Trachea (tissue), 1 donor: ENCODE results near the genes ABHD14B, RPL29 and PPM1M.

GRCh38 chr3:50583459-50584357 is 14.4 kb downstream of the HEMK1 start:
- PRO-cap, result no peak

- PRO-cap, result unidirectional peak, plus-strand start at chr3:50616192
Measured at GRCh38 chr3:50616016-50616355, 965 bp upstream of the MAPKAPK3 start.

DNA sequence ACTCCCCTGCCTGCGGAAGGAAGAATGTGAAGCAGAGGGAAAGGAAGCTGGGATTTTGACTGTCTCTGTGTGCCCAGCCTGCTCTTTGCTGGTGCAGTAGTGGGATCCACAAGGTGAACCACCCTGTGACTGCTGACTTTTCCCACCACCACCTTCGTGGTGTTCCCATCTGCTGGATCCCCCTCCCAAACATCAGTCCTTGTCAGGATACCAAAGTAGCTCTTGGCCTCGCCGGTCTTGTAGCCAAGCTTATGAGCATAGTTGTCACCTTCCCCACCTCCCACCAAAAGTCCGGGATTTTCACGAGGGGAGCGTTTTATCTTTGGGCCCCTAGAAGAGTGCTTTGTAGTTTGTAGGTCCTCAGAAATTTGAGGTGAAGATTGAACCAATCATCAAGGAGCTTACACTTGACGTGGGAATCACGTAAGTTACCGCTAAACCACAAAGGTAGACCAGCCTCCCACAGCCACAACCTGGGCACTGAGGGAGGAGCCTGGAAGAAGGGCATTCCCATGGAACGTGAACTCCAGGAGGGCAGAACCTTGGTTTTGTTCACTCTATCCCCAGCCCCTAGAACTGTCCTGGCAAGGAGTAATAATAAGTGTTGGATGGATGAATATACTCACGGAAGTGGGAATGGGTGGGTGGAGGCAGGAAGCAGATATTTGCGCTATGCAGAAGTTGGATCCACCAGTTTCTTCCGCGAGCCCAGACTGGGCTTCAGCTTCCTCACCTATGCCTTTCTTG is 856 bp upstream of the TEX264 start:
- PRO-cap, result no peak

- PRO-cap, result no peak
Measured at GRCh38 chr3:51703189-51704247, 3.4 kb upstream of the GRM2 start.

DNA sequence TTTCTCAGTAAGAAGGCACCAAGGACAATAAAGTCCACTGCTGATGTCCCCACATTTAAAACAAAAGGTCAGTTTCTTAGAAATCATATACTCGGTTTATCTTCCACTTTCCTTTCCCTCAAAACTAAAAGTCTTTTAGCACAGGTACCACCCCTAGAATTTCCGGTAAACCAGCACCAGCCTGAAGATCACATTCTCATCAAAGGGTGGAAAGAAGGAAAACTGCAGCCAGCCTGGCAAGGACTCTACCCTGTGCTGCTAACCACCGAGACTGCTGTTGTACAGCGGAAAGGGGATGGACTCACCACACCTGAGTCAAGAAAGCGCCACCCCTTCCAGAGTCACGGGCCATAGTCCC is 3.2 kb downstream of the IQCF1 start:
- PRO-cap, result no peak

- PRO-cap, result bidirectional peak, plus-strand start at chr3:51974113, minus-strand start at chr3:51973992
Measured at GRCh38 chr3:51973921-51974873, at the start of gene ABHD14B. Gene ABHD14B, minus strand, starts transcription at chr3:51974049.

GRCh38 chr3:51975623-51976254 is 875 bp downstream of the ABHD14A start:
- PRO-cap, result no peak

DNA sequence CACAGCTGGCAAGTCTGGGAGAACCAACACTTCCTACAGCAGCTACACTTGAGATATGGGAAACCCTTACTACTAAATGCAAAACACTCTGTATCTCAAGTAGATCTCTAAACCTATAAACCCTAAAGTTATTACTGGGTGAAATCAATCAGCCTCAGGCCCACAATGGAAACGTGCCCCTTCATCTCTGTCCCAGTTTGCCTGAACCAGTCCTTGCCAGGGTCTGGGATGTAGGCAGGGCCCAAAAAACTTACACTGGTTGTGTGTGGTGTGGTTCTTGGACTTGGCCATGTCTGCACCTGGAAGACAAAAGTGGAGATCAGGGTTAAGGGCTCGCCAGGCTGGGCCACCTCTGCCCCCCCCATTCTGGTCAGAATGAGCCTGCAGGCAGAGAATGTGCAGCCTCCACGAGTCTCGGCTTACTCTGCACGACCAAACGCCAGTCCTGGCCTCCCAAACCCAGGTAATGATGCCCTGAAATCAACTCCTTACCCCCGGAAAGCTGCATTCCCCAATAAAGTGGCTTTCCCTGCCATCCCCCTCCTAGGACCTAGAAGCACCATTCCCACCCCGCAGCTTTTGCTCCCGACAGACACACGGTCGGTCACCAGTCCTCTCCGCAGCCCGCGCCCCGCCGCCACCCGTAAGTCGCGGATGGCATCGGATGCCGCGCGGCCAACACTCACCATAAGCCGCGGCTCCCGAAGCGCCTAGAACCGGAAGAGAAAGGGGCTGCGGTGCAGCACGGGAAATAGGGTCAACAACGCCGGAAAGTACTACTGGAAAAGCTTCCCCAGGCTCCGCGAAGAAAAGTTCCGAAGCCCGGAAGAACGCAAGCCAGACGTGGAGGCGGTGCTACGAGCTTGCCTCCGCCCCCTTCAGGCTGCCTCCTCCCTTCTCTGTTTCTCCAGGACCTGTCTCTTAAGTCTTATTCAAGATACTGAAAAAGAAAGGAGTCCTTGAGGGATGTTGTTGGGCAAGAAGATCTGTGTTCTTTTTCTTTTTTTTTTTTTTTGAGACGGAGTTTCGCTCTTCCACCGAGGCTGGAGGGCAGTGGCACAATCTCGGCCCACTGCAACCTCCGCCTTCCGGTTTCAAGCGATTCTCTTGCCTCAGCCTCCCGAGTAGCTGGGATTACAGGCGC is at the start of gene RPL29:
TSS of gene RPL29 (minus strand) at position 725 of the 1,144 bp plus-strand sequence.
- PRO-cap, result bidirectional peak, plus-strand start at position 944 of the sequence, minus-strand start at position 725 of the sequence

DNA sequence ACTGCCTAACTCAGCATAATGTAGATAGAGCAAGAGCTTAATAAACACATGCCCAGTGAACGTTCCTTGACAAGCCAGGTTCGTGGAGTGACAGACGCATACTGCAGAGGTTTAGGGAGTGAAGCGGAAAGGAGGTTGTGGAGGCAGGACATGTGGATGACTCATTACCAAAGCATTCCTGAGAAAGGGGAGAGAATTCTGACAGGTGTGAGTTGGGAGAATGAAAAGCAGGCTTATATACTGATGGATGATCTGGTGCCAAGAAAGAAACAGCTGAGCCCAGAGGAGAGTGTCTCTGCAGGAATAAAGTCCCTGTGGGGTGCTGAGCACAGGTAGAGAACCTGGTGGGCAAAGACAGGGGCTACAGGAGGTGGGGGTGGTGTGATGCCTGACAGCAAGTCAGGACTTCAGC is 2.3 kb upstream of the RPL29 start:
- PRO-cap, result no peak

DNA sequence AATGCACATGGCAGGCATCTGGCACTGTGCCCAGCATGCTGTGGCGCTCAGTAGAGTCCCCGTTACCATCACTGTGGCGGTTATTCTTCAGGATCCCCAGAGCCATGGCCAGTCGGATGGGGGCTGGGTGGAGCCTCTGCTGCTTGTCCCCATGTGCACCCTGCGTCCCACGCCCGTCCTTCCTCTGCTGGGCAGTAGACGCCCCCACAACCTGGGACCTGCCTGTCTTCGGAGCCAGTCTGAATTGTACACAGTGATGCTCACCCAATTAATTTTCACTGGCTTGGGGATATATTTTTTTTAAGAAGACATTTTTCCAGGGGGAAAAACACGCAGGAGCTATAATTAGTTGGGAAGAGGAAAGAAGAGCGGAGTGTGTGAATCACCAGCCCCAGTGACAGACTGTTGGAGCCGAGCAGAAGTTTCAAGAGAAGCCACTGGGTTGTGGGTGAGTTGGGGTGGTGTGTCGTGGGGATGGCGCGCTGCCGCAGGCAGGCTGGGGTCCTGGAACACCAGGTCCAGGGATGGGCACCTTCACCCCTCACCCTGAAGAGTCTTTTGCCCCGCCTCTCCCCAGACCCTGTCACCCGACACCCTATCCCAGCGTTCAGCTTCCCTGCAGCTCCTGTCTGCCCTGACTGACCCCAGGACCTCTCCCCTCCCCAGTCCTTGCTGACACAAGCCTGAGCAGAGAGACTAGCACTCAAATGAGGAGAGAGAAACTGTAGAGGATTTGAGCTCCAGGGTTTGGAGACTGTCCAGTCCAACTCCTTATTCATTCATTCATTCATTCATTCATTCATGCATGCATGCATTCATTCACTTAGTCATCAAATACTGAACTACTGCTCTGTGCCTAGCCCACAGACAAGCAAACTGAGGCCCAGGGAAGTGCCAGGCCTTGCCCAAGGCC is 27.0 kb upstream of the RPL29 start:
- PRO-cap, result bidirectional peak, plus-strand start at position 451 of the sequence, minus-strand start at position 181 of the sequence

- PRO-cap, result unidirectional peak, plus-strand start at chr3:52055076
Measured at GRCh38 chr3:52054770-52055253, 1.6 kb downstream of the DUSP7 start.

- PRO-cap, result bidirectional peak, plus-strand start at chr3:52057557, minus-strand start at chr3:52057338
Measured at GRCh38 chr3:52056909-52058107, 937 bp upstream of the DUSP7 start.

DNA sequence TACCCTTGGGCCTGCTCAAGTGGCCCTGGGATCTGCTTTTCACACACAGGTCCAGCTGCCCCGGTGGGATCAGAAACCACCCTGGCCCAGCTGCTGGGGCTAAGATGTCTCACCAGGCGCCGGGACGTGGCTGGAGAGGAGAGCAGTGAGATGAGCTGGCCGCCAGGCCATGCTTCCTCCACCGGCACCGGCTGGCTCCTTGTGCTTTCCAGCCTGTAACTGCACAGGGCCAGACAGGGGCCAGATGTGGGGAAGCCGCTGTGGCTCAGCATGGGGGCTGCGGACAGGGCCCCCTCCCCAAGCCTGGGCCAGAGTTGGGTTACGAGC is 11.5 kb upstream of the DUSP7 start:
- PRO-cap, result no peak

GRCh38 chr3:52121440-52121887 is 32.8 kb downstream of the POC1A start:
- PRO-cap, result no peak

- PRO-cap, result no peak
Measured at GRCh38 chr3:52221995-52222507, 3.4 kb downstream of the TLR9 start.

GRCh38 chr3:52238125-52238774 is 708 bp downstream of the TWF2 start:
- PRO-cap, result unidirectional peak, minus-strand start at chr3:52238245

- PRO-cap, result no peak
Measured at GRCh38 chr3:52243748-52244784, 1.5 kb upstream of the PPM1M start.

DNA sequence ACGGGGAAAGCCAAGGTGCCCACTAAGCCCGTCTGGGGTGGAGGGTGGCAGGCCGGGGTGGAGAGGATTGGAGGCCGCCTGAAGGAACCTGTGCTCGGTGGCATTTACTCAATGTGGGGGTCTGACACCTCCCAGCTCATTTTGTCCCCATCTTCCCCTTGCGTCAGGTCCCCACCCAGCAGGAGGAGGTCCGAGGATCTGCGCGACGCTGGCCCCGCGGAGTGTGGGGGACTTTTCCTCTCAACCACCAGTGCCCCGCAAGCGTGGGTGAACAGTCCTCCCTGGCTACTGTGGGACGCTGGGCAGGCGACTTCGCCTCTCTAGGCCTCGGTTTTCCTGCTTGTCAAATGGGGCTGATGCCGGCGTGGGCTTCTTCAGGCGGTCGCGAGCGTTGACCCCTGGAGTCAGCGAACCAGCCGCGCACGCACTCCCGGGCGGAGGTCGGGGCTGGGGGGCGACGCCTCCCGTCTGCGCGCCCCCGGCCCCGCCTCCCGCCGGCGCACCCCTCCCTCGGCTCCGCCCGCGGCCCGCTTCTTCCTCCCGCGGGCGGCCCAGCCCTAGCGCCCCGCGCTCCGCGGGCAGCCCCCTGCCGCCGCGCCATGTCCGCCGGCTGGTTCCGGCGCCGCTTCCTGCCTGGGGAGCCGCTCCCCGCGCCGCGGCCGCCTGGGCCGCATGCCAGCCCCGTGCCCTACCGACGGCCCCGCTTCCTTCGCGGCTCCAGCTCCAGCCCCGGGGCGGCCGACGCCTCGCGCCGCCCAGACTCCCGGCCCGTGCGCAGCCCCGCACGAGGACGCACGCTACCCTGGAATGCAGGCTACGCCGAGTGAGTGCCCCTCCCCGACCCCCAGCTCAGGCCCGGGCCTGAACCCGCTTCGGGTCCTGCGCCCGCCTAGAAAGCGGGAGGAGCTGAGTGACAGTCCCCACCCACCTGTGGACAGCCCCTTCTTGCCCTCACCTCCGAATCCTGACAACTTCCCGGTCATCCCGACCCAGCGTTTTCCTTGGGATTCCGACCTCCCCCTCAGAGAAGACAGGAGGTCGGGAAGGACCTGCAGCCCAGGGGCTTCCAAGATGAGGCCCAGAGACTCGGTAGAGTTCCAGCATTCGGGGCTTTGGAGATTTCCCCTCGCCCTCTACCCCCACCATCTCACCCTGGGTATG is at the start of gene PPM1M:
TSS of gene PPM1M (plus strand) at position 534 of the 1,161 bp plus-strand sequence.
- PRO-cap, result unidirectional peak, minus-strand start at position 414 of the sequence; unidirectional peak, minus-strand start at position 608 of the sequence; bidirectional peak, plus-strand start at position 1,024 of the sequence, minus-strand start at position 761 of the sequence

DNA sequence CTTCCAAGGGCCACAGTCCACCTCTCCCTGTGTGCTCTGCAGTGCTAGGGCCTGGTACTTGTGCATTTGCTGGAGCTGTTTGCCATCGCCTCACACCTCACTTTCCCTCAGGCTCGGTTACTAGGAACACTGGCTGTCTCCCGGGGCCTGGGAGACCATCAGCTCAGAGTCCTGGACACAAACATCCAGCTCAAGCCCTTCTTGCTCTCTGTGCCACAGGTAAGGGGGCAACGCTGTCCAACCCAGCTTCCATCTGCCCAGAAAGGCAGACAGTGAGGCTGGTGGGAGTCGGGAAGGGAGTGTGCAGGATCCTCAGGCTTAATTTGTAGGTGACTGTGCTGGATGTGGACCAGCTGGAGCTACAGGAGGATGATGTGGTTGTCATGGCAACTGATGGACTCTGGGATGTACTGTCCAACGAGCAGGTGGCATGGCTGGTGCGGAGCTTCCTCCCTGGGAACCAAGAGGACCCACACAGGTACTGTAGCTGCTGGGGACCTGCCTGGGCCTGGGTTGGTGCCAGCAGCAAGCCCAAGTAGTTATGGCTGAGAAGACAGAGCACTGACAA is 3.4 kb downstream of the PPM1M start:
- PRO-cap, result no peak

- PRO-cap, result no peak
Measured at GRCh38 chr3:52267970-52268507, 10.4 kb downstream of the WDR82 start.